Metastatic Liver Carcinoma in the Lung (tissue), 2 donors: ENCODE measurements around the gene RBM38.

- PRO-cap, 2 experiments, result peak in 1 of 2 experiments; most common plus-strand start chr20:53764116 (in 1); most common minus-strand start chr20:53763887 (in 1)
Measured at GRCh38 chr20:53763610-53764563, 170.2 kb upstream of the ZNF217 start.

DNA sequence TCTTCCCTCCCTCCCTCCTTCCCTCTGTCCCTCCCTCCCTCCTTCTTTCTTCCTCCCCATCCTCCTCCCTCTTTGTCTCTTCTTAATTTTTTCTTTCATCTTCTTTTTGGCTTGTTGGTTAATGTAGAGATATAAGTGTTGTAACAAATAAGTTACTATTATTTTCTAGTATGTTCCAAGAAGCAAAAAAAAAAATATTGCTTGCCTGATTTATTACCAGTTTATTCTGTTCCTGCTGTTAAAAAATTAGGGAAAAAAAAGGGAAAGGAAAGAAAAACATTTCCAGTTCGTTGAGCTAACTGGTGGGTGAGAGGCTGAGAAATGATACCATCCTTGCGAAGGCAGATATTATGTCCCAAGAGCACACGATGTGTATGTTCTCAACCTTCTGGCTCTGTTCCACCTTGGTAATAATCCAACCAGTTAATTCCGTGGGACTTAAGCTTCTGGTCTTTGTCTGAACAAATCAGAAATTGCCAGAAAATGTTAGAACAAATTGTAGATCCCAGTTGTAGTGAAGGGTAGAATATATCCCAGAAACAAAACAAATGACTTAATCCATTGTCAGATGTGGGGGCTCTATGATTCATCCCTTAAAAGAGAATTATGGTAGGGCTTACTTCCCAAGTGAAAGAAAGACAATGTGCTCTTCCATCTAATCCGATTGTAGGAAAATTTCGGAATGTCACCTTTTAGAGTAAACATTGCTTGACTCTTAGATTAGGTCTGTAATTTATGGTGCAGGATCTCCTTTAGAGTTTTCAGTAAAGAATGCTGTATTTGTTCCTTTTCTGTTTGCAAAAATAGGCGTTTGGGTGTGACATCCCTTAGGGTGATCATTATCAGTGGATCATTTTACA, 234.3 kb upstream of the ZNF217 start:
- PRO-cap, 2 experiments, result peak in 1 of 2 experiments; most common minus-strand start position 322 of the sequence (in 1)

DNA sequence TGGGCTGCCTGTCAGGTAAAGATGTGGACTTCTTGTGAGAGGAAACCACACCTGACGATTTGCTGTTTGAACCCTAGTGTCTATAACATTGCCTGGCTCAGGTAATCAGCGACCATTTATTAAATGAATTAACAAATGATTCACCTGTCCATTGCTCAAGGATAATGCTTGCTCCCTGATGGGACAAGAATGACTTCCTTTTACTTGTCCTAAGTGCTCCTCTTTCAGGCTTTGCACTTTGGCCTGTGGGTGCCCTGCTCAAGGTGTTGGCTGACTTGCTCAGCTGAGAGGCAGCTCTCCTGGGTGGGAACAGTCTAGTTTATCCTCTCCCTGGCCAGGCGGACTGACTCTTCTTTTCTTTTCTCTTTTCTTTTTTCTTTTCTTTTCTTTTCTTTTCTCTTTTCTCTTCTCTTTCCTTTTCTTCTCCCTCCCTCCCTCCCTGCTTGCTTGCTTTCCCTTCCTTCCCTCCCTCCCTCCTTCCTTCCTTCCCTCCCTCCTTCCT, 233.1 kb downstream of the BCAS1 start:
- PRO-cap, 2 experiments, result no peak in any of the 2 experiments

- PRO-cap, 2 experiments, result no peak in any of the 2 experiments
Measured at GRCh38 chr20:53857724-53858328, 212.6 kb downstream of the BCAS1 start.

- PRO-cap, 2 experiments, result peak in 1 of 2 experiments; most common plus-strand start chr20:53866972 (in 1); most common minus-strand start chr20:53866756 (in 1)
Measured at GRCh38 chr20:53866596-53867040, 203.8 kb downstream of the BCAS1 start.

GRCh38 chr20:53898164-53898879, 172.1 kb downstream of the BCAS1 start:
- PRO-cap, 2 experiments, result no peak in any of the 2 experiments

- PRO-cap, 2 experiments, result no peak in any of the 2 experiments
Measured at GRCh38 chr20:53899396-53900117, 170.8 kb downstream of the BCAS1 start.

DNA sequence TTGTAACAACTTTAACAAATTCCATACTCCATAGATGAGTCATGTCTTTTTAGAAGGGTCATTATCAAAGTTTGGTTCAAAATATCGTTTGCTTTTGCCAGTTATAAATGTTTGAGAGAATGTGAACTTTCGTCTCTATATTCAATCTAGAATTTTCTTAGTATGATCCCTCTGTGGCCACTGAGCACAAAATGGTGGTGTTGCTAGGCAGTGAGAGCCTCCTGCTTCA, 125.1 kb upstream of the DOK5 start:
- PRO-cap, 2 experiments, result no peak in any of the 2 experiments

DNA sequence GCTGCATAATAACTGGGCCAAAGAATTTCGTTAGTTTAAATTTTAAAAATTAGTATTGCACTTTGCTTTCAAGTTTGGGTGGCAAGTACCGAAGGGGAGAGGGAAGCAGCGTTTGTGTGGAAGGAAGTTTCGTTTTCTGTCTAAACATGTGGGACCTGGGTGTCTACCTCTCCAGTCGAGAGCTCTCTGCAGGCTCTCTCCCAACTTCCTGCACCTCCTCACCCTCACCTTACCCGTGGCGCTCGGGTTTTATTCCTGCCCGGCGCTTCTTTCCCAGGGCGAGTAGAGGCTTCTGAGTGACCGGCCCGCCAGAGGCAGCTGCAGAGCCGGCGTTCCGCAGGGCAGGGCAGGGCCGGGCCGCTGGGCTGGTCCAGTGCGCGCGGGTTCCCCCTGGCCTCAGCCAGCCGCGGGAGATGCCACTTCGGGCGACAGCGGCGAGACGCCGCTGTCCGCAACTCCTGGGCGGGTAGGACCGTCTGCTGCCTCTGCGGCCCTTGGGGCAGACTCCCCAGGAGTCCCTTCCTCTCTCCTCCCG, 832 bp upstream of the TFAP2C start:
- PRO-cap, 2 experiments, result no peak in any of the 2 experiments

- PRO-cap, 2 experiments, result no peak in any of the 2 experiments
Measured at GRCh38 chr20:57168030-57168876, 98.2 kb downstream of the BMP7 start.

GRCh38 chr20:57211810-57212970, 54.3 kb downstream of the BMP7 start:
- PRO-cap, 2 experiments, result no peak in any of the 2 experiments

DNA sequence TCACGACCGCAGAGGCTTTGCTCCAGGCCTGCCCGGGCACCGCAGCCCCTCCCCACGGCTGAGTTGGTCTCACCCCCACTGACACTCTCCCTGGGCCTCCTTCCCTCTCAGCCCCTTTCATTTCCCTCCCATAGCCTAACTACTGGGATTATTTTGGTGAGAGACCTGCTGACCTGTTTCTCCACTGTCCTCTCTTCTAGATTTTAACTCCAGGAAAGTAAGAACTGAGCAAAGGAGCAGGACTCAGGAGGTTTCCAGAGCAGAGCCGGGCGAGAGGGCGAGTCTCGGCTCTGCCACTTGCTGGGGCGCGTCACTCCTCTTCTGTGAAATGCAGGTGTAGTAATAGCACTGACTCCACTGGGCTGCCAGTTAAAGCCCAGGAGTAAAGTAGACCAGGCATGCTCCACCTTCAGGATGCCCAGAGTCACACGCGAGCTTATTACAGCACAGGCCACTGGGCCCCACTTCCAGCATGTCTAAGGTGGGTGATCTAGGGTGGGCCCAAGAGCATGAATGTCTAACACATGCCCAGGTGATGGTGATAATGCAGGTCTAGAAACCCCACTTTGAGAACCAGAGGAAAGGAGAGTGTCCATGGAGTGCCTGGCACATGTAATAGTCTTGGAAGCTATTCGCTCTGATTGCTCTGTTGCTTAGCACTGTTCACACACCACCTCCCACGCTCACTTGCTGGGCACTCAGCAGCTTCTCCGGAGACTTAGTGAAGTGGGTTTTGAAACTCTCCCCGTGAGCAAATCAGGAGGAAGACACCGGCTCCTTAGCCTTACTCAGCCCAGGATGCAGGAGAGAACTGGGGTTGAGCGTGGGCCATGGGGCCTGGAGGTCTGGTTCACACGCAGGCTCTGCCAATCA, 22.5 kb downstream of the BMP7 start:
- PRO-cap, 2 experiments, result no peak in any of the 2 experiments

DNA sequence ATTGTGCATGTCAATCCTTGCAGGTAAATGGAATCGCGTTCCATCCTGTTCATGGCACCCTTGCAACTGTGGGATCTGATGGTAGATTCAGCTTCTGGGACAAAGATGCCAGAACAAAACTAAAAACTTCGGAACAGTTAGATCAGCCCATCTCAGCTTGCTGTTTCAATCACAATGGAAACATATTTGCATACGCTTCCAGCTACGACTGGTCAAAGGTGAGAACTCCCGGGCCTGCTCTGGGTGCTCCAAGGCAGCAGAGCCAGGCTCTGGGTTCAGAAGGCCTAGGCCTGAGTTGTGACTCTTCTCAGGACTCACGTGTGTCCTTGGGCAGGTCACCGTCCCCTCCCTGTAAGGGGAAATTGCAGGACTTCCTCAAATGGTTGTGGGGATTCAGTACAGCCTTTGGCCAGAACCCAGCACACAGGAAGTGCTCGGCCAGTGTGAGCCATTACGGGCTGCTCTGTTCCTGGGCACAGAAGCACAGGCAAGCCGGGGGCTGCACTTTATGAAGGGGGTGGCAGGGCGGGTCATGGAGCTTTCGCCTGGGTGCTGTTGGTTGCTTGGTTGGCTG, 16.5 kb upstream of the RBM38 start:
- PRO-cap, 2 experiments, result no peak in any of the 2 experiments

DNA sequence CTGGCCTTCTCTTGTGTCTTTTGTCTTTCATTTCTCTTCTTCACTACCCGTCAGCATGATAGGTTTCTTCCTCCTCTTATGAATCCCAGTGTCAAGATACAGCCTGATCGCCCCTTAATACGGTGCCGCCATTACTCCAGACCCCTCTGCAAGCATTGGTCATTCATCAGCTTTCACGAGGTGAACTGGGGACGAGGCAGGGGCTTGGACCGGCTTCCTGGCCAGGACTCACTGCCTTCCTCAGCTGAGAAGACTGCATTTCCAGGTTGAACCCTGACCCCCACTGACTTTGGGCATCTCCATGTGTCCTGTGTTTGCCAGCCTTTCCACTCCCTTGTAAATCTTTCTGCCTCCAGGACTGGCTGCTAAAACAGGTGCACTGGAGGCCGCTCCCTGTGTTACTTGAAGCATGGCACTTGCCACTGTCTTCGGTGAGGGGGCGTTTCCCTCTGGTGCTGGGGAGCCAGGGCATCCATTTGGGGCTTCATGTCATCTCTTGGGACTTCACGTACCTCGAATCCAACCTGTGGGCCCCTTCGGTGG, 6.8 kb upstream of the RBM38 start:
- PRO-cap, 2 experiments, result no peak in any of the 2 experiments

GRCh38 chr20:57390246-57391046, 750 bp upstream of the RBM38 start:
- PRO-cap, 2 experiments, result no peak in any of the 2 experiments

GRCh38 chr20:57391047-57391598, at the start of gene RBM38:
RBM38 (plus strand) TSS chr20:57391396.
- PRO-cap, 2 experiments, result peak in 2 of 2 experiments; most common plus-strand start chr20:57391398 (in 2); most common minus-strand start chr20:57391220 (in 2)

- PRO-cap, 2 experiments, result no peak in any of the 2 experiments
Measured at GRCh38 chr20:57391599-57391782, 295 bp downstream of the RBM38 start.

DNA sequence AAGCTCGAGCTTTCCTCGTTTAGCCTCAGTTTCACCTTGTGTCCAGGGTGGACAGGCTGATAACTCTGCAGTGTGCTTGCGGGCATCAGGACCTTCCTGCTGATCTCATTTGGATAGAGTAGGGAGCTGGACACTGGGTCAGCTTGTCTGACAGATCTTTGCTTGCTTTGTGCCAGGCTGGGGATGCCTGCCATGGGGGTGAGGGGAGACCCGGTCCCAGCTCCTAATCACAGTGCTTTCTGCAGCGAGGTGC, 7.6 kb downstream of the RBM38 start:
- PRO-cap, 2 experiments, result no peak in any of the 2 experiments

DNA sequence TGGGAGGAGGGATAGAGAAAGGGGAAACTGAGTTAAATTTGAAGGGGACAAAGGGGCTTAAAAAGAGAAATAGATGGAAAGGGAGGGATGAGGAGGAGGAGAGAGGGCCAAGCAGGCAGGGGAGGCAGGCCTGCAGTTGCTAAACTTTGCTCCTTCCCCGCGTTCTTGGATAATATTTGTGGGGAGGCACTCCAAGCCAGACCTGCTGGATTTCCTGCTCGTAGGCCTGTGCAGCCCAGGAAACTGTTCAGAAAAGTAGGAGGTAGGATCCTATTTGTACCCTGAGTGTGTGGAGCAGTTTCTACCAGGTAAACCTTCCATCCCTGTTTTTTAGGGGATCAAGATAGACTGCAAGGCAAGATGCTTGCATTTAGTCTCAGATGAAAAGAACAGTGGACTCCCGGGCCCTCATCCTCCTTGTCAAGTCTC, 3.6 kb upstream of the CTCFL start:
- PRO-cap, 2 experiments, result no peak in any of the 2 experiments

- PRO-cap, 2 experiments, result no peak in any of the 2 experiments
Measured at GRCh38 chr20:57545283-57545731, 15.6 kb upstream of the PCK1 start.